Mesenchymal stem cell of the bone marrow (primary cell): Measurements from ENCODE around the genes GPC6 and GPR180.

DNA sequence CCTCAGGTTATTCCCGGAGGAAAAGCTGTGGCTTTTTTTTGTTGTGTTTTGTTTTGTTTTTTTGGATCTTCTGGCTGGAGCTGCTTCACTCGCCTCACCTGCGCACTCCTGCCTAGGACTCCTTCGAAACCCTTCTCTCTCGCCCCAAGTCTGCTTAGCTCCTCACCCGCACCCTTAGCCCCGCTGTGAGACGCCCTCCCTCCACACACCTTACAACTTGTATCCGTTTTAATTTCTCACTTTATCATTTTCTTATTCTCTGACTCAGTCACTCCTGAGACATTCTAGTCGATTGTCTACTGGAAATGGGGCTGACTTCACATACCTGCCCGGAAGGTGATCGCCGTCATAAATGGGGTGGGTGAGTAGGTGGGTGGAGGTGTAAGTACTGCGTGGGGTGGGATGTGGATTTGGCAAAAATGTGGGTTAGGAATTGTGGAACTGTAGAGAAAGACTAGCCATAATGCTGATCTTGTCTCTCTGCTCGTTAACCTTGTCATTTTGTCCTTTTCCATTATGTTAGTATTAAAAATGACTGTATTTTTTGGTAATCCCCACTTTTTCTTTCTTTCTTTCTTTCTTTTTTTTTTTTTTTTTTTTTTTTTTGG, 739 bp downstream of the NDFIP2 start:
- CAGE, long polyA plus RNA, result no peak

DNA sequence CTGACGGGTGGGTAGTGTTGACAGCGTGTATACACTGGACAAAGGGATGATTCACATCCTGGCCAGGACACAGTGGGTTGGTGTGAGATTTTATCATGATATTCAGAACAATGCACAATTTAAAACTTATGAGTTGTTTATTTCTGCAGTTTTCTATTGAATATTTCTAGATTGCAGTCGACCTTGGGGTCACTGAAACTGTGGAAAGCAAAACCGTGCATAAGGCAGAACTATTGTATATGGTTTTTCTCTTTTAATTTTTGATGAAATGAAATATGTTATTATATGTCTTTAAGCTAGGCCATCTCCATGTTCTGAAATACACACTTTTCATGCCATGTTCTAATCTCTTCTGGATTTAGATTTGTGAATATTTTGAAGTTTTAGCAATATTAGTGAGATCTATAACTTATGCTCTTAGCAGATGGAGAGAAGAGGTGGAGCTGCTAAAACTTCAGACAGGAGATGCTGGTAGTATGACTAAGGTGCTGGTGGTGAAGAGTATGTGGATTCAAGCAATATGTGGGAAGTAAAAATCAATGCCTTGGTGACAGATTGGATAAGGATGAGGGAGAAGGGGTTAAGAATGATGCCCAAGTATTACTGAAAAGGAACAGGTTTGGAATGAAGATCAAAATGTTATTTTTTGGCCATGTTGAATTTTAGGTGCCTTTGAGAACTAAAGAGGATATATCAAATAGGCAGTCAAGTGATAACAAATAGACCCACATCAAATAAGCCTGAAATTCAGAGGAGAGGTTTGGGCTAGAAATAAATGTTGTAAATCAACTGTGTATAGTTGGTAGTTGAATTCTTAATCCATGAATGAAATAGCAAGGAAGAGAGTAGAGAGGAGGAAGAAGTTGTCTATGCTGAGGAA, 44.9 kb downstream of the NDFIP2 start:
- CAGE, long polyA plus RNA, result no peak

- CAGE, long polyA plus RNA, result no peak
These were observed 299.2 kb downstream of the NDFIP2 start for GRCh38 chr13:79780160-79780581.

GRCh38 chr13:79936480-79937306, 404.2 kb downstream of the SPRY2 start:
- CAGE, long polyA plus RNA, result no peak

GRCh38 chr13:80199210-80199559, 141.7 kb downstream of the SPRY2 start:
- CAGE, long polyA plus RNA, result no peak

GRCh38 chr13:80361699-80362236, 20.8 kb upstream of the SPRY2 start:
- CAGE, long polyA plus RNA, result no peak

GRCh38 chr13:80444188-80444670, 103.3 kb upstream of the SPRY2 start:
- CAGE, long polyA plus RNA, result no peak

DNA sequence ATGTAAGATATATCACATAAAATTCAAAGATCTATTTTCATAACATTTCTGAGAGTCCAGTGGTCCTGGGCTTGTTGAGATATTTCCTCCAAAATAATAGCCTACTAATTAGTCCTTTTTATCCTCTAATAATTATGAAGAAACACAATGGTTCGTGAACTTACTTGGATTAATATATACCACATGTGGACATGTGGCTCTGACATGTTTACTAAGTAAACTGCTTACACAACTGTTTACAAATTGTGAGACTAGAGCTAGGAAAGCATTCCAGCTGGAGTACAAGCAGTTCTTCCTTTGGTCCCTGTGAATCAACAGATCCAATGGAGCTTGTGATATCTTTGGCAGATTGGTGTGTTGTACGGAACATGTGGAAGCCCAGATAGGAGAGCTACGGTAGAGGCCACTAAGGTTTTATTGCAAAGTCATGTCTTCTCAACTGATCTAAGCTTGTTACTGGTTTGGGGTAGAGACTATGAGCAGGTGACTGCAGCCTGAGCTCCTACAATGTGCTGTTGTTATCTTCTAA, 145.5 kb upstream of the SPRY2 start:
- CAGE, long polyA plus RNA, result no peak

DNA sequence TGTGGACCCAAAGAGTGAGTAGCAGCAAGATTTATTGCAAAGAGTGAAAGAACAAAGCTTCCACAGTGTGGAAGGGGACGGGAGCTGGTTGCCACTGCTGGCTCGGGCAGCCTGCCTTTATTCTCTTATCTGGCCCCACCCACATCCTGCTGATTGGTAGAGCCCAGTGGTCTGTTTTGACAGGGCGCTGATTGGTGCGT, 149.0 kb upstream of the SPRY2 start:
- CAGE, long polyA plus RNA, result no peak

DNA sequence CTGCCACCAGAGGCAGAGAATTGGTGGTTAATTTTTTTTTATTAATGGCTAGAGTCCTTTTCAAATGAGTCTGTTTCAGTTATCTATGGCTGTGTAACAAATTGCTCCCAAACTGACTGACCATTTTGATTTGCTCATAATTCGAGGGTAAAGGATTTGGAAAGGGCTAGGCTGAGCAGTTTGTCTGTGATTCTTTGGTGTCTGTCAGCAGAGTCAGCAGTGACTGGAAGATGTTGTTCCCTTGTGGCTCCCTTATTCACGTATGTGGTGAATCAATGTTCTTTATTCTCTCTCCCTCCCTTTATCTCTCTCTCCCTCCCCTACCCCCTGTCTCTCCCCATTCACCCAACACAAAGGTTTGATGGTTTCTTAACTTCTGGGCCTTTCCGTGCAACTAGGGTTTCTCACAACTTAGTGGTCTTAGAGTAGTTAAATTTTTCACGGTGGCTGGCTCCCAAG, 772.4 kb upstream of the SLITRK1 start:
- CAGE, long polyA plus RNA, result no peak

DNA sequence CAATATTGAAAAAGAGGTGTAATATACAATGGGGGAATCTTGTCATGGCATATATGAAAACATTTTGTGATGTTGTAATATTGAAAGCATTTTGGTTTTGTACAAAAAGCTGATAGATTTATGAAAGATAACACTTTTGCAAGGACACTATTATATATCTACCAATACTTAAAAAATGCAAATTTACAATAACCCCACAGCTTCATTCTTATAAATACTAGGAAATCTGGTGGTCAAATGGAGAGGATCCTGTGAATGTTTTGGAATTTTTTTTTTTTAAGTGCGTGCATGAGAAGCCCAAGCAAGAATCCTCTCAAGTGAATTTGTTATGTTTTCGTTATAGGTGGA, 1263.0 kb downstream of the SLITRK5 start:
- CAGE, long polyA plus RNA, result no peak

GRCh38 chr13:90032051-90032466, 1366.4 kb upstream of the GPC5 start:
- CAGE, long polyA plus RNA, result no peak

- CAGE, long polyA plus RNA, result no peak
These were observed 46.6 kb upstream of the GPC5 start for GRCh38 chr13:91351514-91352499.

DNA sequence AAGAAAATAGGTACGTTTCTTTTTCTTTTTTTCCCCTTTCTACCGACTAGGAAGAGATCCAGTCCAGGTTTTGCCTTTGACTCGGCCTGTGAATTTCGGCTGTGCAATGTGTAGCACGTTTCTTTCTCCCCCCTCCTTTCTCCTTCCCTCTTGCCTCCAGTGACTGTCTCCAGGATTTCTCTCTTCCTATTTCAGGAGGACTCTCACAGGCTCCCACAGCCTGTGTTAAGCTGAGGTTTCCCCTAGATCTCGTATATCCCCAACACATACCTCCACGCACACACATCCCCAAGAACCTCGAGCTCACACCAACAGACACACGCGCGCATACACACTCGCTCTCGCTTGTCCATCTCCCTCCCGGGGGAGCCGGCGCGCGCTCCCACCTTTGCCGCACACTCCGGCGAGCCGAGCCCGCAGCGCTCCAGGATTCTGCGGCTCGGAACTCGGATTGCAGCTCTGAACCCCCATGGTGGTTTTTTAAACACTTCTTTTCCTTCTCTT, at the start of gene GPC6:
Gene GPC6 (plus strand): TSS at position 135 of the 504 bp plus-strand sequence.
- CAGE, long polyA plus RNA, result no peak

- CAGE, long polyA plus RNA, result no peak
These were observed 17.8 kb downstream of the GPC6 start for GRCh38 chr13:93244430-93244881.

- CAGE, long polyA plus RNA, result no peak
These were observed 135.2 kb downstream of the GPC6 start for GRCh38 chr13:93361594-93362450.

GRCh38 chr13:94323760-94324114, 155.7 kb downstream of the DCT start:
- CAGE, long polyA plus RNA, result no peak

DNA sequence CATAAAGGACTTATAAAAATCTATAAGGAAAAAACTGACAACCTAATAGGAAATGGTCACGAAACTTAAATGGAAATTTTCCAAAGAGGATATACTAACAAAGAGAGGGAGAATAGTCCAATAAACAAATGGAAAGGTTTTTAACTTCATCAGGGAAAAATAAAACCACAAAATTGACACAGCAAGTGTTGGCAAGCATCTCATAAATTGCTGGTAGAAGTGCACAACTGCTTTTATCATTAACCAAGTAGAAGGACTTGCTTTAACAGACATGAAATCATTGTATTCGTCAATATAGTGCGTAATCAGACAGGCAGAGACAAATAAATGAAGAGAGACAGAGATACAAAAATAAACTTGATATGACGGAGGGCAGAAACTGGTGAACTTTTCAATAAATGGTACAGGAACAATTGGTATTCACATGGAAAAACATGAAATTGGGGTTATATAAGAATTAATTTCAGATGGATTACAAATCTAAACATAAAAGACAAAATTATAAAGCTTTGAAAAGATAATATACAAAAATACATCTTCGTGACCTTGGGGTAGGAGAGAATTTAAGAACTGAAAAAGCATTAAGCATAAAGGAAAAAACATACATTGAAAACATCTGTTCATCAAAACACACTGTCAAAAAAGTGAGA, 7.3 kb downstream of the TGDS start:
- CAGE, long polyA plus RNA, result no peak

GRCh38 chr13:94601441-94602500, at the start of gene GPR180:
Gene GPR180, plus strand, starts transcription at chr13:94601857.
- CAGE, long polyA plus RNA, result no peak

- CAGE, long polyA plus RNA, result no peak
These were observed 137.9 kb upstream of the SOX21 start for GRCh38 chr13:94850367-94850617.